Karpas-422 (cell line): ENCODE results near the gene PRDM15.

DNA sequence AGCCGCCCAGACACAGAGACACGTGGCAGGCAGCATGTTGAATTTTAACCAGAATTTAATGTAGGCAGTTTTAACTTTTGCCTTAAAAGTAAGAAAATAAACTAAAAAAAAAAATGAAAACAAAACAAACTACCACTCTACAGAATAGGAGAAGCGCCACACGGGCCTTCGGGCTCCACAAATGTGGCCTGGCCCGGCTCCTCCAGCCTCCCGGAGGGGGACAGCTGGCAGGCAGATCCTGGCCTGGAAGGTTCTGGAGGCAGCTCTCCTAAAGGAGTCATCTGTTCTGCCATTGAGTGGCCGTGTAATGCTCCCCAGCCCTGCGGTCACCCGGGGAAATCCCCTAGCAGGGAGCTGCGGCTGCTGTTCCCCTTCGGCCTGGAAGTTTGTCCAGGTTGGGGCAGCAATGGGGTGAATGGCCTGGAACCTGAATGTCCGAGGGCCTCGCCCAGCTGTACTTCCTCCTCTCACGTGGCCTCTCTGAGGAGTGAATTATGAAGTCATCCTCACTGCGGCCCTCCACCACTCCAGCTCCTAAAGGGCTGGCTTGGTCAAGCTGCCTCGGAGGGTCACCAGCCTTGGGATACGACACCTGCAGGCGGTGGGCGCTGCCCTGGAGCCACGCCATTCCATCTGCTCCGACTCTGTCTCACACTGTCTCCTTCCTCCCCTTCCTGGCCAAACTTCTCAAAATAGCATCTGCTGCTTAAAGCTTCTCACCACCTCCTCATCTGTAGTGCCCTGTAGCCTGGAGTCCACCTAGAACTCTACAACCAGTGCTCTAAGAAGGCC is 54.2 kb upstream of the TMPRSS2 start:
- PRO-cap, result no peak
- RAMPAGE, long total RNA, result no peak

DNA sequence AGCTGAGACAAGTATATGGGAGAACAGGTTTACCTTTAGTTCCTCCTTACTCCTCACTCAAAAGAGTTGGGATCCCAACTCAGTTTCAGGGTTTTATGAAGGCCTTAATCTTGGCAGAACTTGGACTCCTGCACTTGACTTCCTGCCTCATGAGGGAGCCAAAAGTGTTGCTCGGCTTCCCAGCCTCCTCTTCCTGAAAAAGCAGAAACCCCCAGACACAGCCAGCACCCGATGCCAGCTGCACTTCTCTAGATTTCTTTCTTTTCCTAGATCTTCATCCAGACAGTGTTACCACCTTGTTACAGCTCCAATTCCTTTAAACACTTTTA is 70.8 kb upstream of the TMPRSS2 start:
- PRO-cap, result no peak
- RAMPAGE, long total RNA, result no peak

GRCh38 chr21:41633983-41634938 is 126.3 kb upstream of the TMPRSS2 start:
- PRO-cap, result no peak
- RAMPAGE, long total RNA, result no peak

DNA sequence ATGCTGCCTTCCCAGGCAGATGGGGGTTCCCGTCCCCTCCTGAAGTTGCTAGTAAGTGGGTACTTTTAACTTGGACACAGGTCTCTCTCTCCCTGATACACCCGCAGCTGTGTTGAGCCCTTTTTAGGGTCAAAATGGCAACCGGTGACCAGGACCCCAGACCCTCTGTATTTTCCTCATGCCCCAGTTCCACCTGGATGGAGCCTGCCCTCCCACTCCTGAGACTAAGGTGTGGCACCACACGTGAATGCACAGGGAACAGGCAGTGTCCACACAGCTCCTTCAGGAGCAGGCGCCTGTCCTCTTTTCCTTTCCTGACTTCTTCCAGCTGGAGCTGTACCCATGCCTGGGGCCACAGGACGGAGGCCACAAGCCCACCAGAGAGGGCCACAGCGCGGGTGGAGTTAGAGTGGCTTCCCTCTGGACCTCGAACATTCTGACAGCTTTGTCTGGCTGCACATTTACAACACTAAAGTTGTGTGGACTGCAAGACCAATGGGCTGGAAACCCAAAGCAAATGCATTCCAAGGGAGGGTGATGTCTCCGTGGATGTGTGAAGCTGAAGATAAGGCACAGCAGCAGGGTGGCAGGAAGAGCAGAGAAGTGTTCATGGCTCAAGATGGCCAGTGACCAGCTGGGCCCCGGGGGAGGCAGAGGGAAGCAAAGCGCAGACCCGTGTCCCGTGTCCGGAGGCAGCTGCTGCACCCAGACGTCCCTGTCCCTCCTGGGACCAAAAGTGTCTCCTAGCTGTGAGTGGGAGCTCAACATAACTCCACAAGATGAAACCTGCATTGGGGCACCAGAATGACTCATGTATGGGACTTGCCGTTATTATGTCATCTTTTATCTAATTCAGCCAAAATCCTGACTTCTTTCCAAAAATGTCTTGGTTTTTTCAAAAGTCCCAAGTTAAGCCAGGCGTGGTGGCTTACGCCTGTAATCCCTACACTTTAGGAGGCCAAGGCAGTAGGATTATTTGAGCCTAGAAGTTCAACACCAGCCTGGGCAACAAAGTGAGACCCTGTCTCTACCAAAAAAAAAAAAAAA is 118.4 kb downstream of the RIPK4 start:
- PRO-cap, result no peak
- RAMPAGE, long total RNA, result no peak

DNA sequence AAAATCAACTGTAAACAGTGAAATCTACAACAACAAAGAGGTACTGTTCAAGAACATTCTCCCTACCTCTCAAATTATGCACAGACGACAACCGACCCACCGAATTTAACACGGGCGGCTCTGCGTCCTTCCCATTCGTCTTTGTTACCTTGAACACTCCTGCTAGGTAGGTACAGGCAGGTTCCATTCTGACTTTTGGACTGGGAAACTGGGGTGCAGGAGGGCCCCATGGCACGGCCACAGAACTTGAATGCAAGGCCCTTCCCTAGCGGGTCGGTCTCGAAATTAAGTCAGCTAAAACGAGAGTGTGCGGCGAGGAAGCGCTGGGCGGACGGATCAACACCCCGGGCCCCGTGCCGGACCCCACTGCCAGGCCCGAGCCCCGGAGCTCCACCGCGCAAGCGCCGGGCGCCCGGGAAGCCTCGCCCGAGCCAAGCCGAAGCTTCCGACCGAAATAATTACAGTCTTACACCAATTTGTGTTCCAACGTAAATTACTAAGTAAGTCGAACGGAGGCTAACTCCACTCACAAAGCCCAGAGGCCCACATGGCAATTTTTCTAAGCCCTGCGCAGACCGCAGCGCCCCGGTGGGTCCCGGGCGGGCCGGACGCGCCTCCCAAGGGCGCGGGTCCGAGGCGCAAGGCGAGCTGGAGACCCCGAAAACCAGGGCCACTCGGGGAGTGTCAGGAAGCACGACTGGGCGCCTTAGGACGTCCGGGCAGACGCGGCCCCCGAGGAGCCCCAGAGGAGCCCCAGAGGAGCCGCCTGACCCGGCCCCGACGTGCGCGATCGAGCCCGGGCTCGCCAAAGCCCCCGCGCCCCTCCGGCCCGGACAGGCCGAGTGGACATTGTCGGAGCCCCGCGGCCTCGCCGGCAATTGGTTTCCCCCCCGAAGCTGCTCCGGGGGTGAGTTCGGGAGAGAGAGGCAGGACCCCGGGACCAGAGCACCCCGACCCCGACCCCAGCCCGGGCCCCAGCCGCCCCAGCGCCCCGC is 703 bp downstream of the RIPK4 start:
- PRO-cap, result no peak
- RAMPAGE, long total RNA, result no peak

DNA sequence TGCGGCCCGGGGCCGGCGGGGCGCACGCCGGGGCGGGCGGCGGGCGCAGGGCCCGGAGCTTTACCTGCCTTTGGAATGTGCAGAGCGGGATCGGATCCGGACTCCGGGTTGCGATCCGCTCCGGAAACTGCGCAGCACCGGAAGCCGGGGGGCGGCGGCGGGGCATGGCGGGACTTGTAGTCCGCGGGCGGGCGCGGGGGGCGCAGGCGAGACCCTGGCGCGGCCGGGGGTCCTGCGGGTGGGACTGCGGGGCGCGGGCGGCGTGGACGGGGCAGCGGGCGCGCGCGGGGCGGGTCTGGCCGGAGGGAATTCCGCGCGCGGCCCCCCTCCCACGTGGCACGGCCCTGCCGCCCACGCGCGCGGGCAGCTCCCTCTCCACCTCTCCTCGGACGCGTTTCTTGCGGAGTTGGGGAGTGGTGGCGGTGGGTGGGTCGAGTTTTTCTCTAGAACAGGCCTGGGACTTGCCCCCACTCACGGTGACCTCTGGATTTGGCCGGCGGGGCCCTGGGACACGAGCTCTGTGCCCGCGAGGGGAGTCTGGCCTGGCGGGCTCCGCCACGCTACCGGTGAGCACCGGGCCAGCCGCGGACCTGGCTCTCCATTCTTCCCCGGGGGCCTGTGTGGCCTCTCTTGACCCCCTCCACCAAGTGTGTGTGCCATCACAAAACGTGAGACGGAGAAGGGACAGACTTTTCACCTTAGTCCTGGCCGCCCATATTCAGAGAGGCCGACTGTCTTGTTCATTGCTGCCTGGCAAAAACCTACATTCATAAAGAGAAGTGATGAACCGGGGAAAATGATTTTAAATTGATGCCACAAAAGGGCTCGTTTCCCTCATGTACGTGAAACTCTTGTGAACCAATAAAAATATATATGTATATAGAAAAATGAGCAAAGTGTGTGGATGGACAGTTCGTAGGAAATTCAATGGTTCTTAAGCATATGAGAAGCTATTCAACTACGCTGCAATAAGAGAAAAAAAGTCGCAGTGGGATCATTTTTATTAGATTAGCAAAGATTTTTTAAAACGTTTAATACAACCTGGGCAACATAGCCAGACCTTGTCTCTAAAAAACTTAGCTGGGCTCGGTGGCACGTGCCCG is at the start of gene PRDM15:
TSS of gene PRDM15 (minus strand) at position 139 of the 1,103 bp plus-strand sequence.
- PRO-cap, result unidirectional peak, plus-strand start at position 140 of the sequence
- RAMPAGE, long total RNA, result no peak

DNA sequence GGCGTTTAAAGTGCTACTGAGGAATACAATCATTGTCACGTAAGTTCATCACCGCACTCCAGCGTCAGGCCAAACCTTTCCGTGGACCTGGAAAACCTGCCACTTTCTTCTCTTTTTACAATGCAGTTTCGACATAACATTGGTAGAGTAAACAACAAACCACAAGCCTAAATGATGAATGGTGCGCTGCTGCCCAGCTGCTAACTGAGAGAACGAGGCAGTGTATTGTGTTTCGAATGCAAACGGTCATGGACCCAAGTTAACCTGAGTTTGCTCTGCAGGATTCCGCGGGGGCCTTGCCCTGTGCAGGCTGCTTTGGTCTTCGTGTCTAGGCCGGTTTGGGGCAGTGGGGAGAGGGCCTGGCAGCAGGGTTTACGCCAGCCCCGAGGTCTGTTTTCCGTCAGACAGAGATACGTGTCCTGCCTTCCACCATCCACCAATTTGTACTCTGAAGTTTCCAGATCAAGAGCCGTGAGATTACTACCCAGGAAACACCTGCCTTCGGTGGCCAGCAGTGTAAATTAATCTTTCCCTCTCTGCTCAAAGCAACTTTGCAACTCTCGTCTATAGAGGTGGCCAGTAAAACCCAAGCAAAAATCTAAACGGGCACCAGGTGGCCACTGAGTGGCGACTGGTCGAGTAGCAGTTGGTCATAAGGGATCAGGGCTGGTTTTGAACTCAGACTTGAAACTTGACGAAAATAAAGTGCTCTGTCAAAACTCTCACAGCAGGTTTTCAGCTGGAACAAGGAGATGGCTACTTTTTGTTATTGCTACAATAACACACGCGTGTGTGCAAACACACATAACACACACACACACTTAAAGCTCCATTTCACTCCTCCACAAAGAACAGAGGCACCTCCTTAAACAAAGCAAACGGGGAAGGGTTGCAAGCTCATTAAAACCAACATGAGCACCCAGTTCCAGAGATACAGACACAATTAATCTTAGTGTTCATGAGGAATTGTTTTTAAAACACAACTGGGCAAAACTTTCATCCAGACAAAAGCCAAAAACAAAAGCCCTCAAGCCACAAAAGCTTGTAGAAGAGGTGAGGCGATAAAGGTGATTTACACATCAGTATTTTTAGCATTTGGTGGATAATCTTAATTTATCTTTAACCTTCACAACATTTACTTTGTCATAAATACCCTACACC is 6.5 kb upstream of the PRDM15 start:
- PRO-cap, result no peak
- RAMPAGE, long total RNA, result no peak

- PRO-cap, result no peak
- RAMPAGE, long total RNA, result no peak
These were observed 16.7 kb upstream of the PRDM15 start for GRCh38 chr21:41895639-41896388.

DNA sequence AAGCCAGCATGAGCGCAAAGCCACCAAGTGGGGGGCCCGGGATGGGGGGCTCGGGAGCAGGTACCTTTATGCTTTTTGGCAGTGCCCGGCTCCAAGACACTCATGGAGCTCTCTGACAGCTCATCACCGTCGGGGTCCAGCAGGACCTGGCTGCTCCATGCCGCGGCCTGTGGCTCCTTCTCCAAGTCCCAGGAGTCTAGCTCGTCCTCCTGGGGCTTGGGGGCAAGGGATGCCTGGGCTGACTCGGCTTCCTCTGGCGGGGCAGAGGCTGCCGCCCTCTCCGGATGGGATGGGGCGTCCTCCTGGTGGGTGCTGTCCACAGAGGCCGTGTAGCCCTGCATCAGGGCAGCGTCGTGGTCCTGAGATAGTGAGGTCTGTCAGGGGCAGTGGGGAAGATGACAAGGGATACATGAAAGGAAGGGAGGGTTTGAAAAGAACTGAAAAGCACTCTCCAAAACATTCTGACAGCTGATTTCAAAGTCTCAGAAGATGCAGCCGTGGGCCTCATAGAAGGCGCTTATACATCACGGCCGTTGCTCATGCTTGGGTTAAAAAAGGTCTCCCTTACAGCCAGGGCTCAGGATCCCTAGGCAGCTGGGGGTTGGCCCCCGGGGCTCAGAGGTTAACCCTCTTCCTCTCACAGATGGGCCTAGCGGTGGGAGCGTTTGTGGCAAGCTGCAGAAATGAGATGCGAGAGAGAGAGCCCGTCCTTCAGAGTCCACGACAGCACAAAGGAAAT is 20.0 kb upstream of the PRDM15 start:
- PRO-cap, result no peak
- RAMPAGE, long total RNA, result no peak

GRCh38 chr21:41928652-41929145 is 25.1 kb downstream of the C2CD2 start:
- PRO-cap, result no peak
- RAMPAGE, long total RNA, result no peak

- PRO-cap, result no peak
- RAMPAGE, long total RNA, result no peak
These were observed 3.7 kb downstream of the C2CD2 start for GRCh38 chr21:41949930-41950796.

- PRO-cap, result no peak
- RAMPAGE, long total RNA, result no peak
These were observed 1.0 kb downstream of the C2CD2 start for GRCh38 chr21:41952710-41953270.

- PRO-cap, result no peak
- RAMPAGE, long total RNA, result no peak
These were observed 22.2 kb downstream of the ZBTB21 start for GRCh38 chr21:41987717-41988521.

- PRO-cap, result no peak
- RAMPAGE, long total RNA, result no peak
These were observed 29.5 kb upstream of the ZBTB21 start for GRCh38 chr21:42039301-42040403.

DNA sequence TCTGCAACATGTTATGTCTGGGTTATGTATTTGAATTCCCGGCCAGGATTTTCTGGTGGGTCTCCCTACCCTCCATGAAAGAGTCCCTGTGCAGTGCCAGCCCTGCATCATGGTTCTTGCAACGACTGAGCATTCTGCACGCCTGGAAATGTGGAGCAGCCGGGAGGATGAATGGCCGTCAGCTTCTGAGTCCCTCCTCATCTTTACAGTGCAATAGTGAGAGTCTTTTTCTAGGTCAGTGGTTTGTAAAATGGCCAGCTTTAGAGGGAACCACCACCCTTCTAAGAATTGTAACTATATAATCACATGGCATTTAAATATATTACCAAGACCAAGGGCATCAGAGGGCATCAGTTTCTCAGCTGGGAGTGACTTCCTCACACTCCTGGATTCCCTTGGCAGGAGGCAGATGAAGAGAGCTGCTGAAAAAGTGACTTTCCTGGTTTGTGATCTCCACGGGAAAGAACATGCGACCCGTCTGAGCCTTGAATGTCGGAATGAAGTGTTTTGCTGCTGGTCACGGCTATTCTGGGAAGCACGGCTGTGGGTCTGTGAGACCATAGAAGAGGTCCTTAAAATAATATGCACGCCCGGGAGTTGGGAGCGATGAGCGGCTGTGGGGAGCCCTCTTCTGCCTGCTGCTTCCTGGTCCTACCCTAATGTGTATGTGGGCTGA is 13.4 kb upstream of the UMODL1 start:
- PRO-cap, result no peak
- RAMPAGE, long total RNA, result no peak

- PRO-cap, result no peak
- RAMPAGE, long total RNA, result no peak
These were observed 18.2 kb downstream of the UMODL1 start for GRCh38 chr21:42089117-42089827.

DNA sequence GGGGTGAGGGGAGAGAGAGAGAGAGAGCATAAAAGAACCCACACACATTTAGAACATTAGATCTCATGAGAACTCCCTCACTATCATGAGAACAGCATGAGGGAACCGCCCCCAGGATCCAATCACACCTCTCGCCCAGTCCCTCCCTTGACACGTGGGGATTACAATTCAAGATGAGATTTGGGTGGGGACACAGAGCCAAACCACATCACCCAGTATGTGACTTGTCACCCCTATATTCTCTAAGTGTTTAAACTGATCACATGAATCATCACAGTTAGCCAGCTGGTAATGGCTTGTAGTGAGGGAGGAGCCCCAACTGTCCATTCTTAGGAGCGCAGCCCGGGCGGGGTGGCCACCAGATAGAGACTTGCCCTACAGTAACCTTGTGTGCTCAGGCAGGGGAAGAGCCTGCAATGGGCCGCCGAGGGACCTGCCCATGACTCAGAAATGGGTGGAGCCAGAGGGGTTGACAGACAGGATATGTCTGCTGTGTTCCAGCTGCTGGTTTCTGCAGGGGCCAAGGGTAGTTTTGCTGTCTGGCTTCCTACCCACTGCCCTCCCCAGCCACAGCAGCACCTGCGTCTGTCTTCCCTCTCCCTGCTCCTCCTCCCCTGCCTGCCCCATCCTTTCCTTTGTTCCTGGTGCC is 9.0 kb downstream of the ABCG1 start:
- PRO-cap, result no peak
- RAMPAGE, long total RNA, result no peak

- PRO-cap, result no peak
- RAMPAGE, long total RNA, result no peak
These were observed 35.0 kb downstream of the TFF3 start for GRCh38 chr21:42279984-42280858.

DNA sequence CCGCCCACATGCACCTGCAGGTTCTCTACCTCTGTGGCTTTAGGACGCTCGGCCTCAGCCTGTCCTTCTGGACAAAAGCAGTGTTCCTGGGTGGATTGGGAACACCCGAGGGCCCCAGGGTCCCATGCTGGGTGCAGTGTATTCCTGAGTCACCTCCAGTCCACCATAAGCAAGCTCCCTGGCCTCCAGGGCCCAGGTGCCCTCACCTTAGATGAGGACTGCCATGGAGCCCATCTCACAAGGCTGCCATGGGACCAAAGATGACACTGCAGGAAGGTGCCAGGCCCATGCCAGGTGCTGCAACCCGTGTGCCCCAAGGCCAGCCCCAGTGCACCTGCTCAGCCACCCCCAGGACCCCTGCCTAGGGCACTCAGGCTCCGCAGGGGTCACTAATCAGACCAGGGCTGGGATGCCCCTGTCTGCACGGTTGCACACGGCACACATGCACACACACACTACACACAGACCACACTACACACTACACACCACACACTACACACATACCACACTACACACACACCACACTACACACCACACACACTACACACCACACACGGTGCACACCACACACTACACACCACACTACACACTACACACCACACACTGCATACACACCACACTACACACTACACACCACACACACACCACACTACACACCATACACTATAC is 22.9 kb downstream of the TFF3 start:
- PRO-cap, result no peak
- RAMPAGE, long total RNA, result no peak

- PRO-cap, result no peak
- RAMPAGE, long total RNA, result no peak
These were observed 11.7 kb downstream of the SLC37A1 start for GRCh38 chr21:42525343-42525753.